Hair follicular keratinocyte (primary cell): Measurements from ENCODE around the genes TKT, CHDH, LRTM1 and ARHGEF3.

DNA sequence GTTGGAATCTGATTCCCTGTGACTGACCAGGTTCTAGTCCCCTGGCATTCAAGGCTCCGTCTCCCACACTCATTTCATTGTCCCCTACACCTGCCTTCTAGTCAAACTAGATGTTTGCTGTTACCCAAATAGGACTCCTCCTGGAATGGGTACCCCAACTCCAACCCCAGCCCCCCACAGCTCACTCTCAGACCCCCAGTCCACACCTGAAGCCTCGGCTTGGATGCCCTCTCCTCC lies 38.0 kb downstream of the TKT start:
- RAMPAGE, long total RNA = no peak

GRCh38 chr3:53231793-53232637 lies 23.8 kb downstream of the TKT start:
- RAMPAGE, long total RNA = no peak

- RAMPAGE, long total RNA = start-site peak on the minus strand at chr3:53256021-53256026, 701 and 1,008 reads in 2 replicates
Observed at GRCh38 chr3:53255379-53256401, at the start of gene TKT. Gene TKT (minus strand): TSS chr3:53256022.

DNA sequence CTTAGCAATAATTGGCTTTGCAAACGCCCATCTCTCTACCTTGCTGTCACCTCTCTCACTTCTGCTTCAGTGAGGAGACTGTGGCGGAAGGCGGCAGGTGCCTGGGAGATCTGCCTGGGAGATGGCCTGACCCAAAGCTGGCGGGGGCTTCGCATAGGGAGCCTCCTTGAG lies 1.6 kb downstream of the CACNA1D start:
- RAMPAGE, long total RNA = no peak

GRCh38 chr3:53776305-53776865 lies 69.8 kb downstream of the CHDH start:
- RAMPAGE, long total RNA = no peak

DNA sequence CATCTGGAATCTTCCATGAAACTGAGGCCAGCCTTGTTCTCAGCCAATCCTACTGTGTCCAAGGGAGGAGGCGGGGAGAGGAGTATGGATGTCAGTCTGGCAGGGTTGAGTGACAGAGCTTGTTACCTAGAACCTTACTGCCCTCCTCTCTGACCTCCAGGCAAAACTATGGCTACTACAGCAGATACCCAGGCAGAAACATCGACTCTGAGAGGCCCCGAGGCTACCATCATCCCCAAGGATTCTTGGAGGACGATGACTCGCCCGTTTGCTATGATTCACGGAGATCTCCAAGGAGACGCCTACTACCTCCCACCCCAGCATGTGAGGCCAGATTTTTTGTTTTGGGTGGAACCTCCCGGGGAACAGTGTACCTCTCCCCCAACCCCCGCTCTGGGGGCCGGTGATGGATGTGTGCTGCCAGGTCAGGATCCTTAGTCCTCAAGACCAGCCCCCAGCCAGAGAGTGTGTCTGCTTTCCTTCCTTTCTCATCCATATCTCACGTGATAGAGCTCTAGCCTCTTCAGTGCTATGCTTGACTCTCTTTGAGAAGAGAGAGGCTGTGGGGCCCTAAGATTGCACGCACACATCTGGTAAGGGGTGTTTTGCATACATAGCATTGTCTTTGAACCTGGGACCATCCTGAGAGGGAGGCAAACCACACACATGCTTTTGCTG lies 41.3 kb downstream of the CHDH start:
- RAMPAGE, long total RNA = no peak

DNA sequence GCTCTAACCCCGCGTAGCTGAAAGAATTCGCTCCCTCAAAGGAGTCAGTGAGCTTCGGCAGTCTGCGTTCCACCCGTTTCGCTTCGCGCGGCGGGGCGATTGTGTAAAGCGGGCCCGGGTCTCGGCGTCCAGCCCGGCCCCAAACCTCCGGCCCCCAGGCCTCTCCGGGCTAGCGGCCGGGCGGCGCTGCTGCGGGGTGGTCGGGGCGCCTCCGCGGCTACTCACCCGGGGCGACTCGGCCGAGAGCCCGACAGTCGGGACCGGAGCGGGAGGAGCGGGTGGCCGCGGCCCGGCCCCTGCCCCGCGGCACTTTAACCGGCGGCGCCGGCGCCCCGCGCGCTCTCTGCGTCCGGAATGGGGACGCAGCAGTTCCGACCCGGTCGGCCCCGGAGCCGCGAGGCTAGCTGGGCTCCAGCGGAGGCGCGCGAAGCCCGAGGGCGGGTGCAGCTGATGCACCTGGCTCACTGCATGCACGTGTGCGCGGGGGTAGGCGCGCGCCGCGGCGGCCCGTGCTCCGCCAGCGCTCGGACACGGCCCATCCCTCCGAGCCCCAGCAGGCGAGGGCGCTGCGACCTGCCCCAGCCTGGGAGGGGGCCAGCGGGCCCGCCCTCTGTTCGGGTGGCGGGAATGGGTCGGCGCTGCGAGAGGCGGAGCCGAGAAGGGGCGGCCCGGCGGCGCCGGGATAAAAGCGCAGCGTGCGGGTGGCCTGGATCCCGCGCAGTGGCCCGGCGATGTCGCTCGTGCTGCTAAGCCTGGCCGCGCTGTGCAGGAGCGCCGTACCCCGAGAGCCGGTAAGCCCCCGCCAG lies at the start of gene CHDH:
CHDH (minus strand) TSS at position 562 of the 806 bp plus-strand sequence.
- RAMPAGE, long total RNA = no peak

DNA sequence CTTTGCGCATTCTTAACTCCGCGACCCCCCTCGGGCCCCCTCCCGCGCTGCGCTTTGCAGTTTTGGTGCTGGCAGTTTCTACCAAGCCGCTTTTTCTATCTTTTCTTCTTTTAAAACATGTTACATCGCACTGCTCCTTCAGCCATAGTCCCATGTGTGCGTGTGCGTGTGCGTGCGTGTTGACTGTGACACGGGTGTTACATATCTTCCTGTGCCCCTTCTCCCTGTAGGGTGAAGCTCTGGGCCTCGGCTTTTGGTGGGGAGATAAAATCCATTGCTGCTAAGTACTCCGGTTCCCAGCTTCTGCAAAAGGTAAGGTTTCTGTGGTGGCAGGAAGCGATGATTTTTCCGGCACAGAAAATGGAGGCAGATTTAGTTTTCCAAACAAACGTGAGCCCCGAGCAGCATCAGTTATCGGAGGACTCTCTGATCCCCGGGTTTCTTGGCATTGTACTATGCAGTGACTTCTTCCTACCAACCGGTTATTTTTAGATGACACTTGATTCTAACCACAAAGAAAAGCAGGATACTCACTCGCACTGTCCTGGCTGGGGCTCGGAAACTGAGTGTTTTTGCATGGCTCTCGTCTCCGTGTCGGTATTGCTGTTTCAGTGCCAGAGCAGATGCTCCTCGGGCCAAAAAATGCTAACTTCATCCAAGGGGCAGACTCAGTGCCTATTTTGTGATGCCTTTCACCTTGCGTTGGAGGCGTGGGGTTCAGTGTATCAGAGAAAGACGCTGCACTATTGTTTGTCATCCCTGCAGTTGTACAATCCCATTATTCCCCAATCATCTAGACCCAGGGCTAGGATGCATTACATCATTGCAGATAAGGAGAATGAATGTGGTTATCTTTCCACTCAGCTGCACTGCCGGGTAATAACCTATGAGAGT lies 1.2 kb downstream of the CACNA2D3 start:
- RAMPAGE, long total RNA = no peak

DNA sequence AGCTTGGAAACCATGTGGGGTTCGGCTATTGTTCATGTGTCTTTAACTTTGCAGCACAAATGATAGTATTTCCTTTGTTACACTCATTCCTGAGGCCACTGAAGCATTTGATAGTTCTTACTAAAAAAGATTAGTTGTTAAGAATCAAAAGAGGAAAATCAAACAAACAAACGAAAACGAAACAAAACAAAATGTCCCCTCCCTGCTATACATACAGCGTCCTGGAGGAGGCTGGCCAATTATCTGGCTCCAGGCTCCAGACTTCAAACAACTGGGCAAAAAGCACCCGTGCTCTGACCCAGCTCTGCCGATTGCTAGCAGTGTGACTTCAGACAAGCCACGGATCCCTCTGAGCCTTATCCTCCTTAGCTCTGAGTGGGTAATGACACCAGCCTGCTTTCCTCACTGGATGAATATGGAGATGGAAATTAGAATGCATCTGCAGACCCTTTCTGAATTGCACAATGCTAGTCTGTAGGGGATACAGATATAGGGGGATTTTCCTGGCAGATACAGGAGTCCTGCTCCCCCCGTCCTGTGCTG lies 121.2 kb downstream of the CACNA2D3 start:
- RAMPAGE, long total RNA = no peak

GRCh38 chr3:54927849-54928203 lies at the start of gene LRTM1:
Gene LRTM1 (minus strand): TSS chr3:54928059.
- RAMPAGE, long total RNA = no peak

DNA sequence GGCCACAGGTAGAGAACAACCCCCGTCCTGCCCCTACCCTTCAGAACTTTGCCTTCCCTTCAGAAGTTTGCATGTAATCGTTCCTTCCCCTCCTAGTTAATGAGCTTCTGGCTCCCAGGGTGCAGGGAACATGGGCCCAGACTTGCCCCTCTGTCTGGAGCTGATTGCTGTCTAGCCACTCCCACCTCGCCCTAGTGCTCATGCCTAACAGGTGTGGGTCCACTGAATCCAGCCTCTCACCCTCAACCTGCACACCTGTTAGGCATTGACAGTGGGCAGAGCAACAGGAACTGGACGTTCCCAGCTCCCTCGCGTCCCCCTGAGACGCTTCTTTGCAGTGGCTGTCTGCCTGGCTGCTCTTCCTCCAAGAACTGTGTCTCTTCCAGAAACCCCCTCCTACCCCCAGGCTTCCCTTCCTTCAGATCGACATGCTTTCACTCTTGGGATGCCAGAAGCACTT lies 40.2 kb downstream of the WNT5A start:
- RAMPAGE, long total RNA = no peak

GRCh38 chr3:55468154-55469238 lies 18.6 kb downstream of the WNT5A start:
- RAMPAGE, long total RNA = no peak

DNA sequence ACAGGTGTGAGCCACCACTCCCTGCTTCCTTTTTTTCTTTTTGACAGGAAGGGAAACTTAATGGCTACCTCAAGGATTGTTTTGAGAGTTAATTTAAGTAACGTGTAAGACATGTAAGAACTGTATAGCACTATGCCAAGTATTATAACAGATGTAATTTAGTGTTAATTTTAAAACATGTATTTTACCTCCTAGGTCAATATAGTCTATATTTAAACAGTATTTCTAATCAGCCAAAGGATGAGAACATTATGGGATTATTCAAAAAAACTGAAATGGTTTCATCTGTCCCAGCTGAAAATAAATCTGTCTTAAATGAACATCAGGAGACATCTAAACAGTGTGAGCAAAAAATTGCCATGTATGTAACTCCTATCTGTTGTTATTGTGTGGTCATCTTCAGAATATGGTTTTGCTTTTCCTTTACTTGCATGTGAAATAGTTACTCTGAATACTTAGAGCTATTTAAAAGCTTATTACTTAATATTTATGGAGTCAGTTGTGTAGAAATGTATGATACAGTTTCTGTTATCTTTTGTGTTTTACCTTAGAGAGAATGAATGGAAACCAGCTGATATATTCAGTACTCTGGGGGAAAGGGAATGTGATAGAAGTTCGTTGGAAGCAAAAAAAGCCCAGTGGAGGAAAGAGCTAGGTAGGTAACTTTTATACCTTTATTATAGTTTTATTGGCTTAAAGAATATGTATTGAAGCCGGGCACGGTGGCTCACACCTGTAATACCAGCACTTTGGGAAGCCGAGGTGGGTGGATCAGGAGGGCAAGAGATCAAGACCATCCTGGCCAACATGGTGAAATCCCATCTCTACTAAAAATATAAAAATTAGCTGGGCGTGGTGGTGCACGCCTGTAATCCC lies 9.7 kb downstream of the CCDC66 start:
- RAMPAGE, long total RNA = no peak

GRCh38 chr3:56692482-56692977 lies 9.5 kb upstream of the TASOR start:
- RAMPAGE, long total RNA = no peak

DNA sequence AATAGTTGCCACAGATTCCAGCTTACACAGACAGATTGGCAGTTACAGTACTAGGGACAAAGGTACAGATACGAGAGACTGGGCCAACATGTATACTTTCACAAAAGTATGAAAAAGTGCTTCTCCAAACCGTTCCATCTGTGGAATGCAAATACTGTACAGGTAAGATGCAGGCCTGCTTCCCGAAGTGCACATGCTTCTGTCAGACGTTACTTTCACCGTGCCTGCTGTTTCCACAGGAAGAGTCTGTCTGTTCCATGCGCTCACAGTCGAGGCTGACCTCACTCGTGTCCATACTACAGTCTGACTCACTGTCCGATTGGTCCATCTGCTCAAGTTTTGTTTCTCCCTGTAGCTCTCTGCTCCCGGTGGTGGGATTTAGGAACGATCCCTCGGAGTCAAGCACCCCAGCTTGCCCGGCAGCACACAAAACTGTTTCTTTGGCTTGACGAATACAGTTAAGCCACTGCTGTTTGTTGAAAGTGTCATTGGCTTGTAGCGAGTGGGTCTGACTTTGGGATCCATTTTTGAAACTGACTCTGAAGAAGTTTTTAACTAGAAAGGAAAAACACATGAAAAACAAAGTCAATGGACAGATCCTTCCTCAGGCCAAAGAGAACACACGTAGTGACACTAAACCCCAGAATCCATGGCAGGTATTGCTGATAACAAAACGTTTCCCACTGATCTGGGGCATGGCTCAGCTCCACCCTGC lies 46.2 kb upstream of the TASOR start:
- RAMPAGE, long total RNA = no peak

DNA sequence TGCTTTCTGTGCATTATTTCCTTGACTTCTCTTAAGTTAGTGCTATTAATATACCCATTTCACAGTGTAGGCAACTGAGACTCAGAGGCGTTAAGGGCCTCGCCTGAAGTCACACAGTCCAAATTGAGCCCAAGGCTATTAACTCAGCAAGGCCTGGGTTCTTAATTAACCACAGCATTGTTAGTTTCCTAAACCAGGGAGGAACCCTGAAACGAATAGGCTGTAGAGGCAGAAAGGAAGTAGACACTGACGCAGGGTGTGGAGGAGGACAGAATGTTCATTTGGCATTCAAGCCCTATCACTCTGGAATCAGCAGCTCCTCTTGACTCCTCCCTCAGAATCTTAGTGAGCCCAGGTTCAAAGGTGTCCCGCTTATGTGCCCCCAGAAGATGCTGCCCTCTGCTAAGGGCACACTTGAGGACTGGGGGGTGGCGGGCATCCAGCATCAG lies 13.9 kb downstream of the ARHGEF3 start:
- RAMPAGE, long total RNA = no peak

DNA sequence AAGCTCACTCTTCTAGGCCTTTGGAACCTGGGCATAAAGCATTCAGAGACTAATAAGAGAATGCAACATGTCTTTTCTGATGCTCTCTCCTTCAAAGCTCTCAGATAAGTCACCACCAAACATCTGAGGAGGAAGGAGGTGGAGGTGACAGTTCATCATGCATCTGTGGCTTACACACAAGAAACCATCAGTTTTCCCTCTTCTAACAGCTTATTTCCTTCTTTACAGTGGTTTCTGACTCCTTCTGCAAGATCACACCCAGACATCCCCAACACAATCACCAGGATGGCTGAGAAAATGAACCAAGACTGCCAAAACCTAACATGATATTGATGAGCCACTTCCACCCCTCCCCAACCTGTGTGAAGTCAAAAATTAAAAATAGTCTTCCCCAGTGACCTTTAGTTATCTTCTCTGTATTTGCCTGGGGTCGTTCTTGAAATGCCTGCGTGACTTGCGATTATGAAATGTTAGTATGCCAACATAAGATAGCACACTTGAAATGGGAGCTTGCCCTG lies 11.5 kb downstream of the ARHGEF3 start:
- RAMPAGE, long total RNA = no peak

DNA sequence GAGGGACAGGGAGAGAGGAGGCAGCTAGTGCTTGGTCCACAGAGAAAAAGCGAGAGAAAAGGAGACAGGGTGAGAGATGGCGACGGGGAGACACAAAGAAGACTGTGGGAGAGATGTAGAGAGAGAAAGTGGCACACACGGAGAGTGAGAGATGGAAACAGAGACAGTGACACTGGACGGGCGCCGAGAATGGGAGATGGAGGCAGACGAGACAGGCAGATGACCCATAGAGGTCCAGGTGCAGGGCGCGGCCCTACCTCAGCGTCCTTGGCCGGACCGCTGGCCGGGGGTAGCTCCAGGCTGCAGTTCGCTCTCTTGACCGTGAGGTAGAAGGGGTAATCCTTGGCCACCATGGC lies 325 bp downstream of the ARHGEF3 start:
- RAMPAGE, long total RNA = no peak

- RAMPAGE, long total RNA = no peak
Observed at GRCh38 chr3:56801802-56802515, at the start of gene ARHGEF3. Gene ARHGEF3 (minus strand): TSS chr3:56801949.

- RAMPAGE, long total RNA = no peak
Observed at GRCh38 chr3:56825540-56826138, 23.9 kb upstream of the ARHGEF3 start.